Omental fat pad (tissue), 4 donors: Measurements from ENCODE around the genes PFN4 and NCOA1.

GRCh38 chr2:20446028-20446592 lies 764 bp upstream of the RHOB start:
- PRO-cap: no peak
- RAMPAGE, long total RNA, 4 experiments: no peak in any of the 4 experiments

- PRO-cap: no peak
- RAMPAGE, long total RNA, 4 experiments: no peak in any of the 4 experiments
Measured at GRCh38 chr2:20525213-20525990, 78.5 kb downstream of the RHOB start.

GRCh38 chr2:20635065-20635613 lies 15.8 kb downstream of the HS1BP3 start:
- PRO-cap: no peak
- RAMPAGE, long total RNA, 4 experiments: no peak in any of the 4 experiments

DNA sequence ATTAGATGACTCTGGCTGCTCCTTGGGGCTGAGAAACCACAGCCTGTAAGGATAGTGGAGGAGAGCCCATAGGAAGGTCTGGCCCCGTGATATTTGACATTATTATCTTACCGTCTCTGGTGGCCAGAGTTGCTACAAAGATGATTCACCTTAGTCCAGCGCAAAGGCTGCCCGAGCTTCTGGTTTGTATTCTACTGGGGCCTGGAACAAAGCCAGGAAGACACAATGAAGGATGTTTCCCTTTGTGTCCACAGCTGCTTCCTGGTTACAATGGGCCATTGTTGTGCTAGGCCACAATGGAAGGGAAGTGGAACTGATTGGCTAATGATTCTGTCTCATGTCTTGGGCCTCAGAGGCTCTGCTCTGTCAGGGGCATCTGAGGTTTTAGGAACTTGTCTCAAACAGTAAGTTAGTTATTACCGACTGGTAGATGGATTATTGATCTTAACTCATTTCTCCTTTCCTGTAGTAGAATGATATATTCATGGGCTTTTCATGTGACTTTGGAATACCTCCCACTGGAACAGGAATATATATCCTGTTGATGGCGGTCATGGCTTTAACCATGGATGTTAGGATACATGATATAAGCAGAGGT lies 132.3 kb downstream of the TDRD15 start:
- PRO-cap: no peak
- RAMPAGE, long total RNA, 4 experiments: no peak in any of the 4 experiments

DNA sequence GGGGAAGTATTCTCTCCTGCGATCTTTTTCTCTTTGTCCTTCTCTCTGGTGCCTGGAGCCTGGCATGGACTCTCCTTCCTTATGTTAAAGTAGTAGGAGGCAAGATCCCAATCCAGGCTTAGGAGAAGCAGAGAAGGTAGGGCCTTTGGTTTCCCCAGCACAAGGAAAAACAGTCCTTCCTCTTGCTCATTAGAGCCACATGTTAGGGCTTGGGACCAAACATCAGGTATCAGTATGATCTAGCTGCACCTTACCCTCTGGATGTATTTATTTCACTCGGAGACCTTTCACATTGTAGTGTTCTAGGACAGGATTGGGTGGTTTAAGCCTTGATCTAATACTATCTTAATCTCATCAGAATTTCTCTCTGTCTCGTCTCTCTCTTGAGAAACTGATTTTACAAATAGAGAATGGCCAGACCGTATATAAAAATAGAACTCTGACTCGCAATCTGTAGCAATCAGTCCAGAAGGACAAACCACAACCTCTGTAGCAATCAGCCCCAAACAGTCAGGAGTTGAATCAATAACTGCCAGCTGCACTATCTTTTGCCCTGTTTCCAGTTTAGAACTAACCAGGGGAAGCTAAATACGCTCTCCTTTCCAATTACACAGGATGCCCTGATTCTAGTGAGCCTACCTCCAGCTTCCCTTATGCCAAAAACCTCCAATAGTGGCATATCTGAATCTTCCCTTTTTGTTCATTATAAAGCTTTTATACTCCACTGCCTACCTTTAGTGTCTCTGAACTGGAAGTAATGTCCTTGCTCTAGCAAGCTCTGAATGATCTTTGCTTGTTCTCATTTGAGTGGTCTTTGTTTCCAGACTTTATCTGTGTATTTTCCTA lies 207.2 kb downstream of the TDRD15 start:
- PRO-cap: no peak
- RAMPAGE, long total RNA, 4 experiments: no peak in any of the 4 experiments

- PRO-cap: no peak
- RAMPAGE, long total RNA, 4 experiments: no peak in any of the 4 experiments
Measured at GRCh38 chr2:22559684-22560006, 825.3 kb upstream of the KLHL29 start.

DNA sequence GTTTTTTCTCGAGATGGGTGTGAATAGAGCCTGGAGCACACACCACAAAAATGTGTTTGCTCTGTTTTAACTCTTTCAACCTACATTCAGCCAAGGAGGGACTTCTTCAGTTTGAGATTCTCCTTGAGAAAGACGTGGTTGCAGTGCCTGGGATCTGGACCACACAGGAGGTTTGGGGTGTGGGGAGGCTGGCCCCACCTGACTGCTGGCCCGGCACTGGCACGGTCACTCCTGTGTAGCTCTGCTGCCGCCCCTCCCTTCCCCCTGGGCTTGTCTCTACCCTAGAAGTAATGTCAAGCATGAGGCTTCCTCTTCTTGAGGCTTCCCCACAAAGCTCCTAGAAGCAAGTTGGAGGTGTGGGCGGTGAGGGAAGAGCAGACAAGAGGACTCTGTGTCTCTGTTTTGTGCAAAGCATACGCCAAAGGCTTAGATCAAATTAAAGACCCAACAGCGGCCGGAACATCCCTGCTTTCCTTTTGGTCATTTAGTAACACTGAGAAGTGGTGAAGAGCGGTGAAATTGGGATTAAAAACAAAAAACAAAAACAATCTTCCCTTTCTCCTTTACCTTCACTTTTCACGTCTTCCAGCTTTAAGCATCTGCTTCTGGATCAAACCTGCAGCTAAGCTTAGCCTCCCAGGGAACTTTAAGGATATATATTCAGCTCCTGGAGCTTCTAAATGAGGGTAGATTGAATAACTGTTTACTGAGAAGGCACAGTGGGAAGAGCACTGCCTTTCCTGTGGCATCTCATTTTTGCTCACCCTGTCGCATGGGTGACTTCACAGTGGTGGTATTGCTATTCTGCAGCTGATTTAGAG lies 8.9 kb downstream of the KLHL29 start:
- PRO-cap: no peak
- RAMPAGE, long total RNA, 4 experiments: no peak in any of the 4 experiments

GRCh38 chr2:23426353-23427156 lies 41.6 kb downstream of the KLHL29 start:
- PRO-cap: no peak
- RAMPAGE, long total RNA, 4 experiments: no peak in any of the 4 experiments

- PRO-cap: no peak
- RAMPAGE, long total RNA, 4 experiments: no peak in any of the 4 experiments
Measured at GRCh38 chr2:23465870-23466293, 80.9 kb downstream of the KLHL29 start.

DNA sequence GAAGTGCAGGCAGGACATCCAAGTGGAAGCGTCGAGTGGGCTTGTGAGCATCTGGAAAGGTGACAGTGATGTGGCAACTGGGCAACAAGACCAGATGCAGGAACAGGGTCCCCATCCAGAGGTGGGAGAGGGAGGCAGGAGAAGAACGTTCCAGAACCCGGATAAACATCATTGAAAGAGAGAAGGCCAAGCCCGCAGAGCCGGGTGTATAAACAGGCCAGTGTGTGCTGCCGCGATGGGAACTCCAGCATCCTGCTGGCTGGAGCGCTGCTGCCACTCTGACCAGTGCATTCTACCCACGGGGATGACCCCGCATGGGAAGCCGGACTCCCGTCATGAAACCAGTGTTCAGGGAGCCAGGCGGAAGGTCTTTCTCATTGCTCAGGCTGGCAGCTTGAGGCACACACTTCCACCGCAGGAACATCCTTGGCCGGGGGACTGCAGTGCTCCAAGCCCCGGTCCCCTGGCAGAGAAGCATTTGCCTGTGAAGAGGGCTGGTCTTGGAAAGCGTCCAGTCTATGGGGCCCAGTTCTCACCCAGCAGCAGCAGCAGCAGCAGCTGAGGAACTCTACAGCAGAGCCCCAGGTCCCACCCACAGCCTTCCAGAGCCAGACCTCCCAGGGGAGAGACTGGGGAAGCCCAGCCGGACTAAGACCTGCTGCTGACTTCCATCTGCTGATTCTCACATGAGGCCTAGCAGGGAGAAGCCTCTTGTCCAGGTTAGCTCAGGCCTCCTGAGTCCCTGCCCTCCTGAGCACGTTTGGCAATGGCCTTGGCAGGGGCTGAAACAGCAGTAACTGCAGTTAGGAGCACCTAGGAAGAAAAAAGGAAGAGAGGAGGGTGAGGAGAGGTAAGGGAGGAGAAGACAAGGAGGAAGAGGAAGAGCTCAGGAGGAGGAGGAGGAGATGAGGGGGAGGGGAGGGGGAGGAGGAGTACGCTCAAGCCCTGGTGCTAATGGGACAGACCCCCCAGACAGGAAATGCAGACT lies 236.0 kb downstream of the KLHL29 start:
- PRO-cap: no peak
- RAMPAGE, long total RNA, 4 experiments: no peak in any of the 4 experiments

DNA sequence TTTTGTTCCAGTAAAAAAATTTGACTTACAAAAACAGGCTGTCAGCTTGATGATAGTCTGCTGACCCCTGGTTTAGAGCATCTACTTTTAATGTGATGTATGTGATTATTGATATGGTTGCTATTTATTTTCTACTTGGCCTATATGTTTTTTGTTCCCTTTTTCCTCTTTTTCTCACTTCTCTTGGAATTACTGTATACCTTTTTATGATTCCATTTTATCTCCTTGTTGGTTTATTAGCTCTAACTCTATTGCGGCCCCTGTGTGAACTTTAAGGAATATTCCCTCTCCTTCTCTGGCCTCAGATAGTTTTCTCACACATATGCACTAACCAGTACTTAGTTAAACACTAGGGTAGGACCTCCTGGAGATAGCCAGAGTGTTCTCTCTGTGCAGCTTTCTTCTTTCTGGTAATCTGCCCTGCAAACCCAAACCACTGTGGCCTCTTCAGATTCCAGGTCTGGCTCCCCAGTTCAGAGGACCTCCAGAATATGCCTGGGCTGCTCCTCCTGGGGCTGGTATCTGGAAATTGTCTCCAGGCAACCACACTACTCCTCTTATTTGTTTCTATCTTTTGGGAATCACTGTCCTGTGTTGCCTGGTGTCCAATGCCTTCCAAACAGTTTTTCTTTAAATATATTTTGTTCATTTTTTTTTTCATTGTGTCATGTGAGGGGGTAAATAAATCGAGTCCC lies 155.3 kb downstream of the ATAD2B start:
- PRO-cap: no peak
- RAMPAGE, long total RNA, 4 experiments: no peak in any of the 4 experiments

- PRO-cap: unidirectional peak, plus-strand start at chr2:24123470
- RAMPAGE, long total RNA, 4 experiments: start-site peak on the plus strand in 3 of 4 experiments, at chr2:24123421-24123526 at its widest, 58 to 105 reads per replicate
Measured at GRCh38 chr2:24123097-24123583, at the start of gene PFN4. TSS of gene PFN4 (minus strand) at chr2:24123334.

DNA sequence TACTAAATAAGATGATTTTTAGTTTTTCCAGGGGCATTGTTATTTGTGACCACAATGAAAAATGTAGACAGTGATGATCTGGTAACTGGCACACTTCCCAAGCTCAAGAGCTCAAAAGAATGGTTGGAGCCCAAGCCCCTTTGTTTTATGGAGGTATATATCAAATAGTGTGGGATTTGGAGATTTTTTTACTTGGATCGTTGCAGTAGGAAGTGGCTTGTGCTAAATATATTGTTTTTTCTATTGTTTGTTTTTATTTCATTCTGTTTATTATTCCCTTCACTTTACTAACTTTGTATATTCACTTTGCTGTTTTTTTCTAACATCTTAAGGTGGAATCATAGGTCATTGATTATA lies 1.0 kb downstream of the FAM228B start:
- PRO-cap: no peak
- RAMPAGE, long total RNA, 4 experiments: no peak in any of the 4 experiments

- PRO-cap: no peak
- RAMPAGE, long total RNA, 4 experiments: no peak in any of the 4 experiments
Measured at GRCh38 chr2:24258426-24259109, 83.7 kb downstream of the FAM228A start.

DNA sequence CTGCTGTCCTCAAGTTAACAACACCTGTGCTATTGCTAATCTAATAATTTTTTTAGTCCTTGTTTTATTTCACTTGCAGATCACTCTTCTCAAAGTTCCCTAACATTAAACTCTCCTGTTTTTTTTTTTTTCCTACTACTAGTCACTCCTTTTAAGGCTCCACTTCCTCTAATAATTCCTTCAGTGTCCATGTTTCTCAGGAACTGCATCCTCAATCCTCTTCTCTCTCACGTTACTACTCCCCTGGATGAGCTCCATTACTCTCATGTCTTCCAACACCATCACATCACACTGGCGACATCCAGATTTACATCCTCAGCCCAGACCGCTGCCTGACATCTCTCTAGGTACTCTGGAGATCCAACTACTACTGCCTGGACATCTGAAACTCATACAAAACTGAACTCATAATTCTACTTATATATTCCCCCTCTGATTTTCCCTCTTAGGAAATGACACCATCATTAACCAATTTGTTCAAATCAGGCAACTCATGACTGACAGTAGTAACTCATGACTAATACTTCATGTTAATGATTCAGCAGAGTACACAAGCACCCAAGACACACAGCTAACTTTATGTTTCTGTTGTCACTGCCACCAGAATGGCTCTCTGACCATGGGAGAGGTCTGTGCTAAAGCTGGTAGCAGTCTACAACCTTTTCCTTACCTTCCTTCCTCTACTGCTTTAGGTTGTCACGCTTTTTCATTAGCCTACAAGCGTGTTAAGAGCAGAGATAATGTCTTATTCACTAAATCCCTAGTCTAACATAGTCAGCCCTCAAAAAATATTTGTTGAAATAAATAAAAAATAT lies 91.2 kb downstream of the ITSN2 start:
- PRO-cap: no peak
- RAMPAGE, long total RNA, 4 experiments: no peak in any of the 4 experiments

DNA sequence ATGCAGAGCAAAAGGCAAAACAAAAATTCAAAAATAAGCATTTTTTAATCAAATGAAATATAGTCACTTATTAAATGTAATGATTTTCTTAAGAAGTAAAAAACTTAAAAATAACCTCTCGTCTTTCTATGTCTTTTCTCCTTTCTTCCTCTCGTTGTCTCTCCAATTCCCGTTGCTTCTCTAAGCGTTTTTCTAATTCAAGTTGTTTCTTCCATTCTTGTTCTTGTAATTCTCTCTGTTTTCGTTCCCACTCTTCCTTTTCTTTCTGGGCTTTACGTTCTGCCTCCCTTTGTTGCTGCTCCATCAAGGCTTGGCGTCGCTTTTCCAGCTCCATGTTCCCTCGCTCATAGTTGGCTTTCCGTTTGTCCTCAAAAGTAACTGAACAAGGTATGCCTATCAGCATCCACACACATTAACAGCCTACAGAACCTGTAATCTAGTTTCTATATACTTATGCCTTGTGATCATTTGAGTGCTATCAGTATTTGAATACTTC lies 60.5 kb downstream of the ITSN2 start:
- PRO-cap: no peak
- RAMPAGE, long total RNA, 4 experiments: no peak in any of the 4 experiments

DNA sequence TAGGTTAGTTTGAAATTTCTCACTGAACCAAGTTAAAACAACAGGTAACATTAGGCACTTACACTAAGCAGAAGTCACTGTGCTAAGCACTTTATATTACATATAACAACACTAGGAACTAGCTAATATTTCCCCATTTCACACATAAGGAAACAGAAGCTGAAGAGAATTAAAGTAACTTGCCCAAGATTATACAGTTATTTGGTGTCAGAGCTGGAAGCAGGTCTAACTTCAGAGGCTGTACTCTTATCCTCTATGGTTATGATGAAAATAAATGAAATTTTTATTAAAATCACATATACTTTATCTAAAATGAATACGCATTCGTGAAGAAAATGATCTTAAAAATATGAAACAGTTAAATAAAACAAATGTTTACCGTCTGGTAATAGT lies 5.9 kb downstream of the ITSN2 start:
- PRO-cap: no peak
- RAMPAGE, long total RNA, 4 experiments: no peak in any of the 4 experiments

DNA sequence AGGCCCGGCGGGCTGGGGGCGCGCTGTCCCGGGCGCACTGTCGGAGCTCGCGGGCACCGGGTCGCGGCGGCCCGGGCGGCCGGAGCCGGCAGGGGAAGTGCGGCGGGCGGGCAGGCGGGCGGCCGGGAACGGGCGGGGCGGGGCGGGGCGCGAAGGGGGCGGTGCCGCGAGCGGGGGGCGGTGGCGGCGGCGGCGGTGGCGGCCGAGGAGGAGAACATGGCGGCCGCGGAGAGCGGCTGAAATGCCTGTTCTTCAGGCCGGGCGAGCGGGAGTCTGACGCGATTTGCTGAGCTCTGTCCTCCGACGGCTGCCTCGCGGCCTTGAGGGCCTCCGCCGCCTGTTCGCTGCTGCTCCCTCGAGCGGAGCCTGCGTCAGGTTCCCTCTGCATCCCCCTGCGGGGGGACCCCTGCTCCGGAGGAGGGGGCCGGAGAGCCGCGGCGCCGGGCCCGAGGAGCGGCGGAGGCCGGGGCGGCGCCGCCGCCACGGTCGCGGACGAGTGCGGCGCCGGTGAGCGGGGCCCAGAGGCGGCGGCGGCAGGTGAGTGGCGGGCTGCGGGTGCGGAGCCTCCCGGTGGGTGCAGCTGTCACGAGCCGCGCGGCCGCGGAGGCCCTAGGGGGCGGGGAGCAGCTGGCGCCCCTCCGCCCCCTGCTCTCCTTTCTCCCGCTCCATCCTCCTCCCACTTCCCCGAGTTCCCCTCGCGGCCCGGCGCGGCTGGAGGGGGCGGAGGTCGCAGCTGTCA lies at the start of gene NCOA1:
NCOA1 (plus strand) TSS at position 189 of the 739 bp plus-strand sequence.
- PRO-cap: unidirectional peak, plus-strand start at position 180 of the sequence
- RAMPAGE, long total RNA, 4 experiments: no peak in any of the 4 experiments

- PRO-cap: no peak
- RAMPAGE, long total RNA, 4 experiments: no peak in any of the 4 experiments
Measured at GRCh38 chr2:24497956-24498741, 7.1 kb downstream of the NCOA1 start.

DNA sequence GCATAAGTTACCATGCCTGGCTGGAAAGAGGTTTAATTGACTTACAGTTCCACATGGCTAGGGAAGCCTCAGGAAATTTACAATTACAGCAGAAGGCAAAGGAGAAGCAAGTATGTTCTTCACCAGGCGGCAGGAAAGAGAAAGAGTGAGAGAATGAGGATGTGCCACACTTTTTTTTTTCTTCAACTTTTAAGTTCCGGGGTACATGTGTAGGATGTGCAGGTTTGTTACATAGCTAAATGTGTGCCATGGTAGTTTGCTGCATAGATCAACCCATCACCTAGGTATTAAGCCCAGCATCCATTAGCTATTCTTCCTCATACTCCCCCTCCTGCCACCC lies 115.5 kb downstream of the PTRHD1 start:
- PRO-cap: no peak
- RAMPAGE, long total RNA, 4 experiments: no peak in any of the 4 experiments